LHCN-M2 (cell line): ENCODE results near the gene SLC1A4.

DNA sequence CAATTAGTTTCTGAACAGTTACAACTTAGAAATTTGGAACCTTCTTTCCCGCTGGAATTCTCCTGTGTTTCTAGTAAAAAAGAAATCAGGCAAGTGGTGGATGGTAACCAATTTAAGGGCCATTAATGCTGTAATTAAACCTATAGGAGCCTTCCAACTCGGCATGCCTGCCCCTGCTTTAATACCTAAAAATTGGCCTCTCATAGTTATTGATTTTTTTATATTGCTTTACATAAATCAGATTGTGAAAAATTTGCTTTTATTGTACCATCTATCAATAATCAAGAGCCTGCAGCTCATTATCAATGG is 26.7 kb downstream of the VPS54 start:
- RAMPAGE, long total RNA = no peak

DNA sequence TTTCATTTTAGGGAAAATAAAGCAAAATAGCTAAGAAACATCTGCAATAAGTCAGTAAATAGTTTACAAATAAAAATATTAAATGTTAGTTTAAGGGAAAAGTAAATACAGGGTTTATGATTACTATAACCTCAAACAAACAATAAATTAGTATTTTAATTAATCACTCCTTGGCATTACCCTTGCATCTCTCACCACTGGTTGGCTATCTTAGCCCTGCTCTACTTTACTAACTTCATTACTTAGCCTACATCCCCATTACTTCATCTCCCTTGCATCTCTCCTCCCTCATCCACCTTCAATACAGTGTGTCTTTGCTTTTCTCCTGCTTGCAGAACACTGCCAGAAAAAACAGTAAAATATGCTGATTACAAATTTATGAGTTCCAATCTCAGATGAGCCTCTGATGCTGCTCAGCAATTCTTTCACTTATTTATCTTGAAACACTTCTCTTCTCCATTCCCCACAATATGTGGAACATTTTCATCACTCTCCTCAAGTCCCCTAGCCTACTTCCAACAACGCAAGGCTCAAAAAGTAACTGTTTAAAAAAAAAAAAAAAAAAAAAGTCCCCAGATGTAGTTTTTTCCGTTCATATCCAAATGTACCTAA is 7.2 kb downstream of the VPS54 start:
- RAMPAGE, long total RNA = no peak

- RAMPAGE, long total RNA = no peak
Observed at GRCh38 chr2:64094774-64095427, 49.3 kb downstream of the PELI1 start.

DNA sequence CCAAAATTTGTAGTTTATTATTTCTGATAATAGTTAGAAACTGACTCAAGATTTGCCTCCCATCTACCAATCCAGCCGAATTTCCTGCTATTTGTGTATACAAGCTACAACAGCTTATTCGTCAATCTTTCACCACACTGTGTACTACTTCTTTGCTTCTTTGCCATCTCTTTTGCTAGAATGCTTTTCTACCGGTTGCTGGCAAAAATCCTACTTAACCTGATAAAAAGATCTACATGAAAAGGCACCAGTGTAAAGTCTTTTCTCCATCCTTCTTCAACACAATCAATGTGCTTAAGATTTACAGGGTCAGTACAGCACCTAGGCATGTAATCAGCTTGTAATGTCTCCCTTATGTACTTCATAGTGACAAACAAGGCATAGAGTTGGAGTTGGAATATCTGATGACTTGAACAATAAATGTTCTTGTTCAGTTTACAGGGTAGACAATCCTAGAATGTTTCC is 45.9 kb downstream of the PELI1 start:
- RAMPAGE, long total RNA = no peak

GRCh38 chr2:64141376-64141996 is 2.7 kb downstream of the PELI1 start:
- RAMPAGE, long total RNA = no peak

GRCh38 chr2:64142923-64143235 is 1.3 kb downstream of the PELI1 start:
- RAMPAGE, long total RNA = no peak

GRCh38 chr2:64312238-64312898 is 141.6 kb upstream of the LGALSL start:
- RAMPAGE, long total RNA = no peak

- RAMPAGE, long total RNA = no peak
Observed at GRCh38 chr2:64362577-64362991, 91.4 kb upstream of the LGALSL start.

GRCh38 chr2:64455226-64455993 is 1.4 kb downstream of the LGALSL start:
- RAMPAGE, long total RNA = no peak

DNA sequence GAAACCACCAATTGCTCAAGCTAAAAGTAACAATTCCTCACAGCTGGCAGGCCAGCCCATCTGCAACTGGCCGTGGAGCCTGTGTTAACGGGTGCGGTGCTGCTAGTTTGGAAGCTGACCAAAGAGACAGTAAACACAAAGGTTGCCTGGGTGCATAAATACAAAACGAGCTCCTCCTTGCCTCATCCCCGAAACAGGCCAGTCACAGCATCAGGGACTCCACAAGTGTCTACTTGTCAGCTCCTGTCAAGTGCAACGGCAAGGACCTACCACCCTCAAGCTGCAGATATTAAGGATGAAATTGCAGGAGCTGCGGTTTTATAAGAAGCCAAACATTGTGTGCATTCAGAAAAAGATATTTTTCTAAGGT is 32.1 kb downstream of the LGALSL start:
- RAMPAGE, long total RNA = no peak

GRCh38 chr2:64644098-64645449 is 9.1 kb downstream of the SERTAD2 start:
- RAMPAGE, long total RNA = no peak

DNA sequence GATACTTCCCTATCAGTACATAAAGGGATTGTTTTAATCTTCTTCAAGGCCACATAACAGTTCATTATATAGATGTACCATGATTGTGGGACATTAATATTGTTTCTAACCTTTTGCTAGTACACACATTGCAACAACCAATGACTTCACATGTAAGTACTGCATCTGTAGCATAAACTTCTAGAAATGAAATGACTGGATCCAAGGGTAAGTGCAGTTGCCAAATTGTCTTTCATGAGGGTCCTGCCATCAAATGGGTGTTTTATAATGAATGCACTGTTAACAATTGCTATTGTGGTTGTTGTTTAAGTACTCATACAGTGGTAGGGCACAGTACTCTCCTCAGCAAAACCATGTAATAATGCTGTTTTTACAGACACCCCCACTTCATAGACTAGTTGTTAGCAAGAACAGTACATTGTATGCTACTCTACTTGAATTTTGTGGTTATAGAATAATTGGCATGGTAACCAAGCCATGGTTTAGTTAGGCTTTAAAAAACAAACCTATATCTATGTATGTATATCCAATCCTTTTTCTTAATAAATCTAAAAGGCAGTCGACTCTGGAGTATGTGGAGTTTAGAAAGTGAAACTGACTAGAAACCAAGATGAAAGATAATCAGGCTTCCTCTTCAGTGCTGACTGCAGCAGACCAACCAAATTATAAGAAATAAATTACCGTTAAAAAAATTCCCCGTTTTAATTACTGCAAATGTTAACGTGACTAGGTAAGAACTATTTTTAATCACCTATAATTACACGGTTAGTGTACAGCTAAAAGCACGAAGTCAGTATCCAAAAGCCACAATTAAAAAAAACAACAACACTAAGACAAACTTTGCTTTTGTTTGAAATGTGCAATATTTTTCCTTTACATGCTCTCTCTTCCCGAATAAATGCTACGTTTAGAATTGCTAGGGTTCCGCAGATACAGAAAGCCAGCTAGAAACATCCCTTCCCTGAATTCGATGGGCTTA is 113.2 kb upstream of the SERTAD2 start:
- RAMPAGE, long total RNA = no peak

DNA sequence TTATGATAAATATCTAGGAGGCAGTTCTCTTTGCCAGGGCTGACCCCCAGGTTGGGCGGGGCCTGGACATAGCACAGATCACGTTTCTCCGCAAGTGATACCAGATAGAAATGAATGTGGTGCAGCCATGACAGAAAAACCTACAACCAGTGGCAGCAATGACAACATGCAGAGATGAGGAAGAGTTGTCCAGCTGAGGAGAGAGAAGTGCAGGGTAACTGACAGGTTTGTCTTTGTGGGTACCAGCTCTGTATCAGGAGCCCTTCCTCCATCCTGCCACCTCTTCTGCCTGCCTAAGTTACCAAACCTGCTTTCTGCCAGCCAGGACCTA is 116.0 kb upstream of the SERTAD2 start:
- RAMPAGE, long total RNA = no peak

DNA sequence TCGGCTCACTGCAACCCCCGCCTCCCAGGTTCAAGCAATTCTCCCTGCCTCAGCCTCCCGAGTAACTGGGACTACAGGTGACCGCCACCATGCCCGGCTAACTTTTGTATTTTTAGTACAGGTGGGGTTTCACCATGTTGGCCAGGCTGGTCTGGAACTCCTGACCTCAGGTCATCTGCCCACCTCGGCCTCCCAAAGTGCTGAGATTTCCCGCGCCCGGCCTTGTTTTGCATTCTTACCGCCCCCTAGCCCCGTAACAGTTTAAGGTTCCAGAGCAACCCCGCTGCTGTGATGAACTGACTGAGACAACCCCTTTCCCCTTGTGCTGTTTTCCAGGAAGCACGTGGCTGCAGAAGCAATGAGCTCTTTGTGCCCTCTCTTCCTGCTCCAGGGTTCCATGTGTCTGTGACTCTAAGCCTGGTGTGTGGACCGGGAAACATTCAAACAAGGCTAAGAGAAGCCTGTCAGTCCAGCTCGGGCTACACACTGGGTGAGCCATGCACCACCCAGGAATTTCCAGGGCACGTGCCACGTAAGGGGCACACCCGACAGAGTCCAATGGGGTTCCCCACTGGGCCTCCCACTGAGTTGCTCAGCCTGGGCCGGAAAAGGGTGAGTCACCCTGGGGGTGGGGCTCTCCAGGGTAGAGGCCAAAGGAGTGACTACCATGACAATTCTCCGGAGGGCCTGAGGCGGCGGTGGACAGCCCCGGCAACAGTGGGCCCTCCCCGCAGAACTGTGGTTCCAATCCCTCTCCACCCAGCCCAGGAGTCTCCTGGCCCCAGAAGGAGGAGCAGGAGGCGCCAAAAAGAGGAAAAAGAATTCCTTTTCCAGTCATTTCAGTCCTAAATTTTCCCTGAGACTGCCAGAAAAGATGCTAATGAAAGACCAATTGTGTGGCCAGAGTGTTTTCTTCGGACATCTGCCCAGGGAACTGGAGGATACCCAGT is 158.0 kb upstream of the SLC1A4 start:
- RAMPAGE, long total RNA = no peak

- RAMPAGE, long total RNA = no peak
Observed at GRCh38 chr2:64837970-64838679, 151.1 kb upstream of the SLC1A4 start.

DNA sequence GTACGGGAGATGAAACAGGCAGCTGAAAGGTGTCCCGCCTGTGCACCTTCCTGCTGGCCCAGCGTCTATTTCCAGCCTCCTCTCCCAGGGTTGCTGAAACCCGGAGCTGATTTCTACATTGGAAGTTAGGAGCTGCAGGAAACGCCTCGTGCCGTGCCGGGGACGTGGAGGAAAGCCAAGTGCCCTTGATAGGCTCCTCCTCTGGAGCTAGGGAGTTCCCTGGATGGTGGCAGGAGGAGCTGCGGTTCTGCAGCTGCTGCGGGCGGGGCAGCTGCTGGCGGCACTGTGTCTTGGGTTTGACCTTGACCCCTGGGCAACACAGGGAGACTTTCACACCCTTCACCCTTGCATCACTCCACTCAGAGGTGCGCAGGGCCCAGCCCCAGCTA is 130.0 kb upstream of the SLC1A4 start:
- RAMPAGE, long total RNA = no peak

- RAMPAGE, long total RNA = no peak
Observed at GRCh38 chr2:64898859-64899393, 90.3 kb upstream of the SLC1A4 start.

GRCh38 chr2:64915171-64915456 is 74.1 kb upstream of the SLC1A4 start:
- RAMPAGE, long total RNA = no peak

- RAMPAGE, long total RNA = no peak
Observed at GRCh38 chr2:64923009-64923545, 66.1 kb upstream of the SLC1A4 start.

DNA sequence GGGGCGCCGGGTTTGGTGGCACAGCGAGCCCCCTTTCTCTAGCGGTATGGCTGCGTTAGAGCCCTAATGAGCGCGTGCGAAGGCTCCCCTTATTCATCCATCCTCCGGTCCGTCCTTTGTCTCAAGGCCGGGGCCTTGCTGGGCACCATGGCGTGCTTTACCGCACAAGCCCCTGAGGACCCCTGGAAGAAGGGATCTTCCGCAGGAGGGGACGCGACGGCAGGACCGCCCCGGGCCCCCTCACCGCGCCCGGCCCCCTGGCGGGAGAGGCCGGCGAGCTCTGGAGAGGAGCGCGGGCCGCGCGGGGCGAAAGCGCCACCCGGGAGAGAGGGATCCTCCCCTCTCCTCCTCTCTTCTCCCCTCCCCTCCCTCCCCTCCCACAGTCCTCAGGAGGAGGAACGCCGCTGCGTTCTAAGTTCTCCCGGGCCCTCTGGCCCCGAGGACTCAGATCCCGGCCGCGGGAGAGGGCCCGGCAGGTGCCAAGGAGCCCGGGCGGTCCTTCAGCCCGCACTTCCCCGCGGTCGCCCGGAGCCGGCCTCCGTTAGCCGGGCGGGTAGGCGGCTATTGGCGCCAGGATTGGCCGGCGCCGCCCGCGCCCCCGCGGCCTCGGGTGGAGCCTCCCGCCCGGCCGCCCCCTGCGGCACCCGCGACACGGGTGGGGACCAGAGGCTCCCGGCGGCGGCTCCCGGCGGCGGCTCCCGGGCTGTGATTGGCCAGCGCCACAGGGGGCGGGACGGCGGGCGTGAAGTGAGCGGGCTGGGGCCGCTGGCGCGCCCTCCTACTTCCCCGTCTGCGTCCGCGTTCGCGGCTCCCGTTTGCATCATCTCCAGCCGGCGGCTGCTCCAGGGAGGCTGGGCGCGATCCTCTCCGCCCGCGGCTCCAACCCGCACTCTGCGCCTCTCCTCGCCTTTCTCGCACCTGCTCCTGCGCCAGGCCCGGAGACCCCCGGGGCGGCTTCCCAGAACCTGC is at the start of gene SLC1A4:
Gene SLC1A4 (plus strand): TSS at position 823 of the 969 bp plus-strand sequence.
- RAMPAGE, long total RNA = no peak